Foreskin keratinocyte (primary cell): Measurements from ENCODE around the genes ZNF438, EPC1 and PARD3.

DNA sequence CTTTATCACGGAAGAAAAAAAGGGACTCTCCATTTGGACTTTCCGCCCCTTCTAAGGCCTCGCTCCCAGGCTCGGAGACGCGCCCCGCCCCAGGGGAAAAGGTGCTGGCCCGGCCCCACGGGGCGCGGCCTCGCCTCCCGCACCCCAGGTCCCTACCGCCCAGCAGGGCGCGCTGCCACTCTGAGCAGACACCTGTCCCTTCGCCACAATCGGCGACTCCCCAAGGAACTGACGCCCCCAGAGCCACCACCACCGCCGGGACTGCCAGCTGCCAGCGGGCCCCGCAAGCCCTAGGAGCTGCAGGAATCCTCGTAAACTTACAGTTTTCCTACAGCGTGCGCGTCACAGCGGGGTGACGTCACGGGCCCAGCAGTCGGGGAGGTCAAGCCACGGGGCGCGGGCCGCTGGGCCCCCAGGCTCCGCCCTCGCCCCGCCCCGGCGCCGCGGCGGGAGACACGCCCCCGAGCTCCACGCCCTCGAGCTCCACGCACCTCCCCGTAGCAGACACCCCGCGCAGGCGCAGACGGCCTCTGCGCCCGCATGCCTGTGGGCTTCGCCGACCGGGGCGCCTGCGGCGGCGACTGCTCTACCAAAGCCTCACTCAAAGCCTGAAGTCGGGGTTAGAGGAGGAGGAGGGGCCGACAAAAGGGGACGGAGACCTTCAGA is at the start of gene ZNF438:
Gene ZNF438, minus strand, starts transcription at position 354 of the 666 bp plus-strand sequence.
- RAMPAGE, total RNA = no peak

- RAMPAGE, total RNA = no peak
Measured at GRCh38 chr10:31320171-31321128, 1.4 kb downstream of the ZEB1 start.

DNA sequence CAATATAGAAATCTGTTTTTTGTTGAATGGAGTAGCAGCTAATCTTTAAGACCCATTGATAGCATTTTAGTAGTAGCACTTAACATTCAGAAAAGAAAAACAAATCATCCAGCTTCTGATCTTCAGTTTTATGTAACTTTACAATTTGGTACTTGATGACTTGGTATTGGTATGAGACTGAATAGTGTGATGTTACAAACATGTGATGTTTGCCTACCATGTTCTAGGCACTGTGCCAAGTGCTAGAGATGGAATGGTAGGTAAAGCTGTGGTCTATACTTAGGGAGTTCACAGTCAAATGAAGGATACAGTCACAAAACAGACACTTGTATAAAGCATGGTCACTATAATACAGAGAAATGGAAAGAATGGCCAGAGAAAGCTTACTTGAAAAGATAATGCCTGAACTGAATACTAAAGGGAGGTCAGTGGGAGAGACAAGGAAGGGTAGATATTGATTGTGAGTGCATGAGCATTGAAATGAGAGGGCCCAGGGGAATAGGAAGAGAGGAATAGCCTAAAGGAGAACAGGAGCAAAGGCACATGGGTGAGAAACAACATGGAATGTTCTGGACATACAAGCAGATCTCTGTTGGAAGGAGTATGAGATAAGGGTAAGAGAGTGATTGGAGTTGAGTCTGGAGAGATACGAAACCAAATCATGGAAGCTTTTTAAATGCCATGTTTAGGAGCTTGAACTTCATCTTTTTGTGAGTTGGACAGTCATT is 21.5 kb downstream of the ZEB1 start:
- RAMPAGE, total RNA = no peak

- RAMPAGE, total RNA = no peak
Measured at GRCh38 chr10:31582503-31583263, 263.7 kb downstream of the ZEB1 start.

DNA sequence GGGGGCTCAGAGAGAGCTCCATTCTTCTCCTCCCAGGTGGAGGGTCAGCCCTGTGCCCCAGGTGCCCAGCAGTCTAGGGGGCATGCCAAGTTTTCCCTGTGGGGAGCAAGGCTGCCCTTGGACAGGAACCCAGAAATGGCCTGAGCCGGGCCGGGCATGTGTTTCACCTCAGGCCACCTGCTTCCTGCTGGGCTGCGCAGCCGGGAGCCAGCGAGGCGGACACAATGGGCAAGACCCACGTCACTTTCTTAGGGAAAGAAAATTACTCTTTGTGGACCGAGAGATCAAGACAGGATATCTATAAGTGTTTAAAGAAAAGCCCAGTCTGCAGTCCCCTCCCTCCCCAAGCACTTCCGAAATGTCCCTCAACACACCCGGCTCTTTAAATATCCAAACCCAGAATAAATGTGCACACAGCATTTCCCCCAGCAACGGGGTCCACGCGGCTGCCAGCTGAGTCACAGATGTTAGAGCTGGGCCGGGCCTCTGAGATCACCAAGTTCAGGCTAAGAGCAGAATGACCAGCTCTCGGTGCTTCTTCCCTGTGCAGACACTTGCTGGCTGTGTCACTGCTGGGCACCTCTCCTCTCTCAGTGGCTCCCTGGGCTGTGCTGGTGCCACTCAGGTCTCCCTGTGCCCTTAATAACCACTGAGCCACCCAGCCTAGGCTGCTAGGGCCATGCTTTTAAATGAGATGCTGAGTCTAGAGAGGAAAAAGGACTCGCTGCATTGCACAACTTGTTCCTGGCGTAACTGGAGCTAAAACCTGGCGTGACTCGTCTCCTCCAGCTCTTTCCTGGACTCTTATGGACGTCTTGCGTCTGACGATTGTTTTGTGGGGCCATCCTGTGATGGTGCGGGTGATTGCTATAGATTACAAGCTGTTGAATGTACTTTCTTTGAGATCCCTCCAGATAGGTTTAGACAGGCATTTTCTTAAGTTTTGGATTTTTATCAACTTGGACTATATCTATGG is 230.8 kb downstream of the ARHGAP12 start:
- RAMPAGE, total RNA = no peak

DNA sequence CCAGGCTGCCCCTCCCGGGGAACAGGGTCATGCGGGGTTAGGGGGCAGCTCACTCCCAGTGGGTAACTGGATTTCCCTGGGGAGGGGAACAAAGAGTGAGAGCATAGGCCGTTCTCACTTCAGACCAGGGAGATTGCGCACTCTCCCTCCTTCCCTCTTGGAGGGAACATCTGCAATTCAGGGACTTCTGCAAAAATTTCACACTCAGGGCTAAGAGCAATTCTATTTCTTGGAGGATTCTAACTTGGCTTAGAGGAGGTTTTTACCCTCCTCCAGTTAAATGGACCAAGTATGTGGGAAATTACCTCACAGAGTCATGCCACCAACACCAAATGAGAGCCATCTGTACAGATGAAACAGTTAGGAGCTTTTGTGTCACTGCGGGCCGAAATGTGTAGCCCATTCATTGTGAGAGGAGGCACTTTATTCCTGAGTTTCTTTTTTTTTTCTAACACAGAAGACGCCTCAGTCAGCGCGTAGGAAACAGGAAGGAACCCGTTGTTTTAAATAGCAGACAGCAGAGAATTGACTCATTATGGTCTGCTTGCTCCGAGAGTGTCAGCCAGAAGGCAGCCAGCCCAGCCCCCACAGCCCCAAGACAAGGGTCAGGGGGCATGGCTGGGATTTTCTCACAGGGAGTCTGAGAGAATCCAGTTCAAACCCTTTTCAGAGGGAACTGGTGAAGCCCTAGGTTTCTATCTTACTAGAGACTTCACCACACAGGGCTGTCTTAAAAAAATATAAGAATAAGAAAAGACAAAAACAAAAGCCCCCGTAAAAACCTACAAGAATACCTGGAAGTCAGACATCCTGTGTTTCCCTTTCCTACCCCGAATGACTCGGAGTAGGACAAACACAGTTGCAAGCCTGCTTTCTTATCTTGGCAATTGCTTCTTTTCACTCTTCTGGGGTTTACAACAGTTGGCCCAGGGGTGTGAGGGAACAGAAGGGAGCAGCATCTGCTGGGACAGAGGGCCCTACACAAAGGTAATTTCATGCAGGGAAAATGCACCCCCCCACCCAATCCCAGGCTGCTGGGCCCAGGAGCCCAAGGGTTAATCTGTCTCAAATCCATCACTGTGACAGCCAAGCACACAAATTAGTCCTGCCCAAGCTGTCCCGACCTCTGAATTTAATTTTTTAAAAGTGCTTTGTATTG is 220.9 kb downstream of the ARHGAP12 start:
- RAMPAGE, total RNA = no peak

DNA sequence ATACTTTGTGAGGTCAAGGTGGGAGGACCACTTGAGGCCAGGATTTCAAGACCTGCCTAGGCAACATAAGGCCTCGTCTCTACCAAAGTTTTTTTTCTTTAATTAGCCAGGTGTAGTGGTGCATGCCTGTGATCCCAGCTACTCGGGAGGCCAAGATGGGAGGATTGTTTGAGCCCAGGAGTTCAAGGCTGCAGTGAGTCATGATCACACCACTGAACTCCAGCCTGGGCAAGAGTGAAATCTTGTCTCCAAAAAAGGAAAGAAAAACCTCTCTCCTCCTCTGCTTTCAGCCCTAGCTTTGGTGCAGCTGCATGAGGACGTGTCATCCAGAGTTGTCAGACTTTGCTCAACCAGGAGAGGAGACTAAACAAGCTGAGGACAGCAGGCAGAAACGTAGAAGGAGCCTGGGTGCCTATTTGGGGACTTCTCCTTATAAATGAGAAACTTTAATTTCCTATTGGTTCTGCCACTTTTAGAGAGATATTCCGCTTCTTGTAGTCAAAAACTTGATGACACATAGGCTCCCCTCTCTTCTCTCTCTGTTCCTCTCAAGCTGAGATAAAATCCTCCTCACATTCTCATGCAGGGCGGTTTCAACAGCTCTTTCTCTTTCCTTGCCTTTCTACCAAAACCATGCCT is 205.5 kb downstream of the ARHGAP12 start:
- RAMPAGE, total RNA = no peak

GRCh38 chr10:32059505-32059798 is 3.2 kb upstream of the KIF5B start:
- RAMPAGE, total RNA = no peak

DNA sequence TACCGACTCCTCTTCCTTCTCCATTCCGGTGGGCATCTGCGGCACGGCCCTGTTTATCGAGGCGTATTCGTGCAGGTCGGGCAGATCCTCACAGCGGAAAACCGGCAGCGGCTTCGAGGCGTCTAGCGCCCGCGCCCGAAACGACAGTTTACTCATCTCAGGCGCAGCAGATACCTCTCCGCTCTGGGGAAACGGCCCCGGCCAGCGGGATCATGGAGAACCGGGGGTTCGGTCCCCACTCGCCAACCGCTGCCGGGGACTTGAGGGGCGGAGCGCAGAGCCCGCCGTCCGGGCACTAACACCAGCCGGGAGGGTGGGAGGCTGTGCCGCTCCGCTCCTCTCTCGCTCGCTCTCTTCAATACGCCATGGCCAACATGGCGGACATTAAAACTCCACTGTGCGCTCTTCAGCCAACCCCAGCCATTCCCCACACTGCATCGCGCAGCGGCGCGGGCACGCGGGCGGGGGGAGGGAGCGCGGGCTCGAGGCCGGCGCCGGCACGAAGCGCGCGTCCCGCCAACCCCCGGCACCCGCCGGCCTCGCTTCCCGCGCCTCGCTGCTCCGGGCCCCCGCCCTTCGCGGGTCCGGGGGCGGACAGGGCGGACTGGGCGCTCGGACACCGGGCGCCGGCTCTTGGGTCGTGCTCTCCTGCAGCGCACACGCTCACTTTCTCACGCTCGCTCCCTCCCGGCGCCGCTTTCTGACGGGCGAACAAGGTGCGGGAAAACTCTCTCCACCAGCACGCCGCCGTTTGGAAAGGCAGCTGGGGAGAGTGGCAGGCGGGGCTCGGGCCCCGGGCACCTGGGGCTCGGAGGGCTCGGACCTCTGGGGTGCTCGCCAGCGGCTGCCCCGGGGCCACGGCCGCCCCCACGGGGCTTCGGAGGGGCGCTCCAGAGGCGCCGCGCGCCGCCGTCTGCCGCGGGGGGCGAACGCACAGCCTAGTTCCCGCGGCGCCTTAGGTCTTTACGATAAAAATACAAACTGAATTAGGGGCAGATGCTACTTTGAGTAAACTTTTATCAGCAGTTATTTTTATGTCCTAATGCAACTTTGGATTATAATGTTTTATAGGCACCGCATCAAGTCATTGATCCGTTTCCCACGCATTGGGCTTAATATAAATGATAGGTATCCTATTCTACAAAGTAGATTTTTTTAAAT is at the start of gene EPC1:
Gene EPC1, minus strand, starts transcription at position 399 of the 1,161 bp plus-strand sequence.
- RAMPAGE, total RNA = start-site peak on the minus strand centred at position 403 of the sequence, 93 bp wide, 92 and 73 reads in 2 replicates

GRCh38 chr10:32890542-32891047 is 67.4 kb downstream of the ITGB1 start:
- RAMPAGE, total RNA = no peak

- RAMPAGE, total RNA = no peak
Measured at GRCh38 chr10:32923812-32924409, 34.1 kb downstream of the ITGB1 start.

DNA sequence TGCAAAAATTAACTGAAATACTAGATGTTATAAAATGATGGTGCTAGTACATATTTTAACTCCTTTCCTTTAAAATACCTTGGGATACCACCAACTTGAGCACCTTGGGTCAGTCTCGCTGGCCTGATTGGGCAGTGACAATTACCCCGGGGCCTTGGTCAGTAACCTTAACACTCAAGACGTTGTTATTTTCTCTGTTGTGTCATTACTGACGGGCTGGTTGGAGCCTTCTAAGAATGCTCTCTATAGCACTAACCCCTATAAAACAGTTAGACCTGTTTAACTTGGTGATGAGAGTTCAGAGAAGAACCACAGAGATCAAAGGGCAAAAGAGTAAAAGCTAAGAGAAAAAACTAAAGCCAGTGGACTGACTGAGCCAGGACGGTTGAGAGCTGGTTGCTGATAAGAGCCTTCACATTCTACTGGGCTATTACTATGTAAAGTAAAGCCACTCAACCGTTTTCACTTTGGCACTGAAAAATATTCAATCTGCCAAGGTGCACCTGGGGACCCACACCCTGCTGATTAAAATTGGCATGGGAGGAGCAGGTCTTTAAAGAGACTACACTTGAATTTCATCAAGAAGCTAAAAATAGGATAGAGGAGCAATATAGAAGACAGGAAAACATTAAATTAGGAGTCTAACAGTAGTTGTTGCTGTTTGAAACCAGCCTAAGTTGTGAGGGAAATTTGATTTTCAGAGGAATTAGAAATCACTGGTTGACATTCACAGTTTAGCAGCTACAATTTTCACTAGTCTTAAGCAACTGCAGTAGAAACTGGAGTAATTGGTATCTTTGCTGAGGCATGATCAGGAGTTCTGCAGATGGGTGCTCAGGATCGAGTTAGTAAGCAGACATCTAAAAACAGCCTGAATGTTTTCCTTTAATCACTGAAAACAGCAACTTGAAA is 13.7 kb upstream of the ITGB1 start:
- RAMPAGE, total RNA = no peak

DNA sequence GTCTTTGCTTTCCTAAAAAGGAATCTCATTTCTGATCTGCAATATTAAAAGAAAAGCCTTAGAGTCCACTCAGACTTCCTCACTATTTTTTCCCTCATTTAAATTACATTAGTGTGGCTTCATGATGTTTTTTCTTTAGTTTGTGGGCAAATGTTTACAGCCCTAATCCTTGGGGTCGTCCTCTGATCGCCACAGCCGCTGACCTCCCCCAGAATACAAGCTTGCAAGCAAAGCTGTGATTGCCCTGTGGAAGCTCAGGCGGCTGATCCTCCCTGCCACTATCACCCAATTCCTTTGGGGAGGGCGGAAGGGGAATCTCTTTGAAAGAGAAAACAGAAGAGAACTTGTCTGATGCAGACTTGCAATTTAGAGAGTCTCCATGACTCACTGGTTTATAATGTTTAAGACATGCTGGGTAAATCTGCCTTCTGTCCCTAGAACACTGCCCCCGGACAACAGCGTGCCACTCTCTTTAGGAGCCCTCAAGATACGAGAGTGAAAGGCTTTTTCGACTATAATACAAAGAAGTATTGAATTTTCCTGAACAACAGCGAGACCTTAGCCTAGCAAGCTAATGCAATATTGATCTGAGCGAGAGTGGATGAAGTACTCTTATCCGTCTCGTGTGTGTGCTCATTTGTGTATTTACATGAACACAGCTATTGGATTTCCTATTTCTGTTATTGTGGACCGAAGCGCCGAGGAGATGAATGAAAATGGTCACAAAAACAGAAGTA is 75.5 kb downstream of the NRP1 start:
- RAMPAGE, total RNA = no peak

DNA sequence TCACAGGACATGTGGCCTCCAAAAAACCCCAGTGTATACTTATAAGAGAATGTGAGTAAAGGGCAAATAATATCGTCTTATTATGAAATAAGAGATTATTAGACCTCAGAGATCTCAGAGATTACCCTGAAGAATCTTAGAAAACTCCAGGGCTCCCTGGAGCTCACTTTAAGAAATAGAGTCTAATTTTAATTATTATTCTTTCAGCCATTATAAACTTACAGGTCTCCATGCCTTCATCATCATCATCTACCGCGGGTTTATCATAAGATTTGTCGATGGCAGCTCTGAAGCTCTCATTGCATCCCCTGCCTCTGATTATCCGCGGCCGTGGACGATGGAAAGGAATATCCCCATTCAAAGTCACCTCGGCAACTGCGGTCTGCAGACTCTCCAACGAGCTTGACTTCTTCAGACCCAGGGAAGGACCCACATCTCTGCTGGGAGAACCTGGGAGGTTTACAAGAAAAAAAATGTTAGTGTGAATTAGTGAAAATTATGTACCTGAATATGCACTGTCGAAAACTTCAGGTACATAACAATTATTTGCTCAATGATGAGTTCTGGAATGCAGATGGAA is 484.1 kb downstream of the PARD3 start:
- RAMPAGE, total RNA = no peak

DNA sequence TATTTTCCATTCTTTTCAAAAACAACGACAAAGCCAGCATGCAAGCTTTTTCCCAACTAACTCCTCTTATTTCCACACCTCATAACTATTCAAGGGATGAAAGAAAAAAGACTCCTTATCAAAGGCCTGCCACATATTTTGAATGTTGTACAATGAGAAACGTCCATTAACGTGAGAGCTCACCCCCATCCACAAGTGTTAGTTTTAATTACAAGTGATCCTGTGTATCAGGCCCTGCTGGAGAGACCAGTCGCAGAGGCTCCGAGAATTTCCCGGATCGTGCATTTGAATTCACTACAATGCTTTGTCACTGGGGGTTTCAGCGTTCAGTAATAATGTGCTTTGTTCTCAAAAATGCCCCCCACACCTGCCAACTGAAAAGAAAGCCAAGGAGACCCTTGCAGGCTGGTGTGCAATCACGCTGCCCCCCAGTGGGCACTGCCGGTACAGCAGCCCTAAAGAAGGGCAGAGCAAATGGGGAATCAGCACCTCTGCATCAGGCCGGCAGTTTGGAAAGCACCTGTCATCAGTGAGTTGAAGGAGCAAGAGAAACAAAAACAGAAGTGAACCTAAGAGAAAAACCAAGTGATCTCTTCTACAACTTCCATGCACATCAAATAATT is 177.7 kb downstream of the PARD3 start:
- RAMPAGE, total RNA = no peak

- RAMPAGE, total RNA = no peak
Measured at GRCh38 chr10:34654561-34655929, 160.1 kb downstream of the PARD3 start.

GRCh38 chr10:34710194-34710814 is 104.8 kb downstream of the PARD3 start:
- RAMPAGE, total RNA = no peak

DNA sequence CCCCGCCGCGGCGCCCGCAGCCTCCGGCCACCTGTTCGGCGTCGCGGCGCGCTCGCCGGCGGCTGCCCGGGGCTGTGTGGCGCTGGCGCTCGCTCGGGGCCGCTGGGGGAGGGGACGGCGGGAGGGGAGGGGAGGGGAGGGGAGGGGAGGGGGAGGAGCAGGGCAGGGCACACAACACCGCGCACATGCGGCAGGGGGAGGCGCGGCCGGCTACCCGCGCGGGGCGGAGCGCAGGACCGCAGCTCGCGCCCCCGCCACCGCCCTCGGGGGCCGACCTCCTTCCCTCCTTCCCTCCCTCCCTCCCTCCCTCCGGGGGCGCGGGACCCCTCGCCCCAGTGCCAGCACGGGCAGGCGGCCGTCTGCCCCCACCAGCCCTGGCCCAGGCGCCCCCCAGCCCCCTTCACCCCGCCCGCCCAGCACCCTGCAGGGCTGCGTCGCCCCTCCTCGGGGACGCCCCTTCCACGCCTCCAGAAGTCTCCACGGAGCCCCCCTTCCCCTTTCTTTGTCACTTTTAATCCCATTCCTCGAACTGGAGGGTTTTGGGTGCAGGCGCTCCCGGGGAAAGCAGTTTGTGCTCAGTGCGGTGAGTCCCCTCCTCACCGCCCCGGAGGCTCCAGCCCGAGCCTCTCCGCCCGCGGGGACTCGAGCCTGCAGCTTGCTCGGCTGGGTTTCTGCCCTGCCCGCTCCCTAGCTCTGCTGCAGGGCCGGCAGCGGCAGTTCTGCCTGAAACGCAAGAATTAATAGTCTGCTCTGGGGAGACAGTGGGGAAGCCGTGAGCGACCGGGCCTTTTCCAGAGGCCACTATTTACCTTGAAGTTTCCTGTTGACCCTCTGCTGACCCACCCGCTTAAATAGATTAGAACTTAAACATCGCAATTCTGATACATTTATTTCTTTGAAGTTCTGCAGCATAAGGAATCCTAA is at the start of gene PARD3:
Gene PARD3, minus strand, starts transcription at position 78 of the 924 bp plus-strand sequence.
- RAMPAGE, total RNA = no peak

DNA sequence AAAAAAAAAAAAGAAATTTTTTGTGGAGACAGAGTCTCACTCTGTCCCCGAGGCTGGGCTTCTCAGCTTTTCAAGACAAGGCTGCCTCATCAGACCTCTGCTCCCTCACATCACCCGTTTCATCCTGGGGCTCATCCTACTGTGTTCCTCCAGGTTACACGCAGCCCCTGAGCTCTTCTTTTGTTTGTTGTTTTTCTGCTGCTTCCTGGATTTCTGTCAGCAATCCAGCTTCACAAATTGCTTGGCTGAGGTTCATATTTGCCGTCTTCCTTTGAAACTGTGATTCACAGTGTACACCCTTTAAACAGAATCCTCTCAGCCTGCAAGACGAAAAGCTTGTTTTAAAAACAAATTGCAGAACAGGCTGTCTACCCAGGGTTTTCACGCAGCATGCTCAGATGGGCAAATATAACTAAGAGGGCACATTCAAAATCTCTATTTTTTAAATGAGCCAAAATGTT is 39.0 kb upstream of the PARD3 start:
- RAMPAGE, total RNA = no peak

- RAMPAGE, total RNA = no peak
Measured at GRCh38 chr10:34866887-34867395, 51.8 kb upstream of the PARD3 start.